LUHMES (cell line): ENCODE measurements around the gene DTNB.

GRCh38 chr2:25294131-25294490 is 47.6 kb downstream of the DNMT3A start:
- PRO-cap, result no peak

- PRO-cap, result bidirectional peak, plus-strand start at chr2:25362225, minus-strand start at chr2:25362007
Observed at GRCh38 chr2:25361899-25362508, 20.3 kb upstream of the DNMT3A start.

DNA sequence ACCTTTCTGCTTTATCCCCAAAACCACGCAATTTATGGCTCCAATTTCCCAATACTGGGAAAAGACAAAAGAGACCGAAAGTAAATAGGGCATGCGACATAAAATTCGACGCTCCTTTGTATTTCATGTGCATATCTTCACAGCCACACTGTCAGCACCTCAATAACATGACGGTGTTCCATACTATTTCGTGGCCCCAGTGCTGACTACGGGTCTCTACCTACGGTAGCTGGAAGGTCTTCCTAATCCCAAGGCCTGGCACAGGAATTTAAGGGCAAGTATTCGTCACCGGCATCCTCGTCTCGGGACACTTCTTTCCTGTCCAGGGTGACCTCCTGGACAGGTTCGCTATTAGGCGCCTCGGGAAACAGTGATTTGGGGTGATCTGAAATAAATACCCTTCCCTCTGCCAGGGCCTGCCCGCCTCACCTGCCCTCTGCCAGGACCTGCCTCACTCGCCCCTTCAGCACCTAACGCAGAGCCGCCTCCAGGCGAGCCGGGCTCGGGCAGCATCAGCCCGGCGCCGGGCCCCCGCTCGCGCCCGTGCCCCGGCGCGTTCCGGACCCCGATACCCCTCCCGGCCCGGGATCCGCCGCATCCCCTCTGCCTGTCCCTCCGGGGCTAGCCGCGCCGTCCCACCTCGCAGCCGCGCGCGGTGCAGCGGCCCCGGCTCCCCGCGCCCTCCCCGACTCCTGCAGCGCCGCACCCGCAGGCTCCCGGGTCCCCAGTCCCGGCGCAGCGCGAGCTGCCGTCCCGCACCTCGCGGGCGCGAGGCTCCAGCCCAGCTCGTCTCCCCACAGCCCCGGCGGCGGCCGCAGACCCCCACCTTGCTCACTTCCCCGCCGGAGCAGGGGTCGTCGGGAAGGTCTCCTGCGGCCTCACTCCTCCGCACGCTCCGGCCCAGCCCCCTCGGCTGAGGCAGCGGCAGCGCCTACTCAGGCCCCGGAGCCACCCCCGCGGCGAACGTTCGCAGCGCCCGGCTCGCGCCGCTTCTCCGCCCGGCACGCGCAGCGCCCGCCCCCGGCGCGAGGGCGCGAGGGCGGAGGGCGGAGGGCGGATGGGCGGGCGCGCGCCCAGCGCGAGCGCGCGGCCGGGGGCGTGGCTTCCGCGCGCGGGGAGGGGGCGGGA is at the start of gene DTNB:
Gene DTNB, minus strand, starts transcription at position 1,018 of the 1,128 bp plus-strand sequence.
- PRO-cap, result unidirectional peak, plus-strand start at position 473 of the sequence; bidirectional peak, plus-strand start outside the sequence, minus-strand start at position 966 of the sequence

DNA sequence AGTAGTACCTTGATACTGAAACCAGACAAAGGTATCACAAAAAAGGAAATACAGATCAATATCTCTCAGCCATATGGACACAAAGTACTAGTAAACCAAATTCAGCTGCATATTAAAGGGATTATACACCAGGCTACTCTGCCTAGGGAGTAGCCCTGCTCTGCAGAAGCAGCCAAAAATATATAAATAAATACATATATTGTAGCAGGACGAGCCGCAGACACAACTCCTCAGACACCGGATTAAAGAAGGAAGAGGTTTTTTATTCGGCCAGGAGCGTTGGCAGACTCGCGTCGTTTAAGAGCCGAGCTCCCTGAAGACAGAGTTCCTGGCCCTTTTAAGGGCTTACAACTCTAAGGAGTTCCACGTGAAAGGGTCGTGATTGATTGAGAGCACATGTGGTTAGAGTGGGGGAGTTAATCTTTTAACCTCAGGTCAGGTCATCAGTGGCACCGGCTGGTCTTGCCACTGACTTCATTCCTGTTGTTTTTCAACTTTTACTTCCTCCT is 38.4 kb upstream of the DTNB start:
- PRO-cap, result no peak

DNA sequence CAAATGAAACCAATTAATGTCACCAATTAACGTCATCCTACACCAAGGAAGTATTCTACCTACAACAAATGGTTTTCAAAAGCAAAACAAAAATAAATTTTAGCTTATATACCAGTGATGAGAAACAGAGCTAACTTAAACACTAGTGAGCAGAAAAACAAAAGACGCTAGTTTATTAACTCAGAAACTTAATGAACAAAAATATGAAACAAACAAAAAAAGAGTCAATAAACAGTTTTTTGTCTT is 87.8 kb downstream of the ASXL2 start:
- PRO-cap, result no peak

DNA sequence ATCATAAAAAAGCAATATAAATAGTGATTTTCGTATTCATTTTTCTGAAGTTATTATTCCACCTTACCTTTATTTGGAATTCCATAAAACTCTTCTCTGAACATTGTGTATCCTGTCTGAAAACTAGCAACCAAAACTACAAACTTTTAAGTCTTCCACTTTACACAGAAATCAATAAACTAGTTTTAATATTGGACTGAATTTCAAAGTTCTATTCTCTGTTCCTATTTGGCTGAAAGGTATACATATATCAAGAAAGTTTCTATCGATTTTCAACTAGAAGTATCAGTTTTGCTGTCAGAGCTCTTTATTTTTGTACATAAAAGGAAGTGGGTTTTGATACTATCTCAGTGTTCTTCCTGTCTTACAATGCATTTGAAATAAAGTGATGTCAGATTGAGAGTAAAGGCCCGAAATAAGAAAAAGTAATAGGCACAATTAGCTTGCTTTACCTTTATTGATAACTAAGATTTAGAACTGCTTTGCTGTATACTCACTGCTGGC is 83.8 kb downstream of the ASXL2 start:
- PRO-cap, result no peak

- PRO-cap, result no peak
Observed at GRCh38 chr2:25980553-25980982, 1.7 kb downstream of the KIF3C start.

- PRO-cap, result no peak
Observed at GRCh38 chr2:26020068-26020860, 13.6 kb upstream of the RAB10 start.

- PRO-cap, result no peak
Observed at GRCh38 chr2:26059540-26060038, 25.7 kb downstream of the RAB10 start.

- PRO-cap, result no peak
Observed at GRCh38 chr2:26073188-26074272, 39.6 kb downstream of the RAB10 start.

DNA sequence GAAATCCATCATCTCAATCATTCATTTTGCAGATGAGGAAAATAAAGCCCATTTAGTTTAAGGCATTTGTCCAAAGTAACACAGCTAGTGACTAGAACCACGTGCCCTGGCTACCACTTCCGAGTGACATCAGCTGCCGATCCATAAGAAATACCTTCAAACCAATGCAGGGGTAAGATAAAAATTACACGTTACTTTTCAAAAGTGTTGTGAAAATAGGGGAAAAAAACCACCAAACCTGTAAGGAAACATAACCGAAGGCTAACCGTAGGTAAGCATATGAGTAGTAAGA is 1.4 kb downstream of the HADHA start:
- PRO-cap, result no peak

GRCh38 chr2:26300227-26300892 is 45.6 kb upstream of the SELENOI start:
- PRO-cap, result no peak

- PRO-cap, result no peak
Observed at GRCh38 chr2:26356619-26357195, 10.1 kb upstream of the ADGRF3 start.

DNA sequence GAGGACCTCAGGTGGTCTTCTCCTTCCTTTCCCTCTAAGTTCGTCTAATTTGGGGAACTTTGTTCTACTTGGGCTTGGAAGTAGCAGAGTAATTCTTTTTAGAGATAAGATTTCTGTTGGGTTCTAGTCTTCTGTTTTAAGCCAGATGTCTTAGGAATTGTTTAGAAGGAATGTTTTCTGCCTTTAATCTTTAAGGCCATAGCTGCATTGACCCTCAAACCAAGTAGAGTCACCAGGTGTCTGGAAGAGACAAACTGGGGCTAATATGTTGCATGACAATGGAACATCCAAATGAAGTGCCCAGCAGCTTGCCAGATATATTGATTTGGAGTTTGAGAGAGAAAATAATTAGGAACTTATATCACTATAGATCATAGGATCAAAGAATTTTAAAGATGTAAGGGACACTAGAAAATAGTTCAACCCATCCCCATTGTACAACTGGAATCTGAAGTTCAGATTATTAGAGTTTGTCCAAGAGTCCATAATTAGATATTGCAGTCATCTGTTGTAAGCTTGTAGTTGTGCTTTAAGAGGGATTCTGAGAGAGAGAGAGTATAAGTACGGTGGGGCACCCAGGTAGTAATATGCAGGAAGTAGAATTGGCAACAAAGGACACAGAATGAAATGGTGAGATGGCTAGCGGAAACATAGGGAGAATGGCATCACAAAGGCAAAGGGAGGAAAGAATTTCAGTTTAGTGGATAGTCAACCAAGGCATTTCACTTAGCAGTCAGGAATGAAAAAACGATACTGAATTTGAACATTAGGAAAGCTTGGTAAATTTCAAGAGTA is 19.8 kb upstream of the DRC1 start:
- PRO-cap, result no peak

- PRO-cap, result no peak
Observed at GRCh38 chr2:26456363-26457156, 54.8 kb downstream of the DRC1 start.

DNA sequence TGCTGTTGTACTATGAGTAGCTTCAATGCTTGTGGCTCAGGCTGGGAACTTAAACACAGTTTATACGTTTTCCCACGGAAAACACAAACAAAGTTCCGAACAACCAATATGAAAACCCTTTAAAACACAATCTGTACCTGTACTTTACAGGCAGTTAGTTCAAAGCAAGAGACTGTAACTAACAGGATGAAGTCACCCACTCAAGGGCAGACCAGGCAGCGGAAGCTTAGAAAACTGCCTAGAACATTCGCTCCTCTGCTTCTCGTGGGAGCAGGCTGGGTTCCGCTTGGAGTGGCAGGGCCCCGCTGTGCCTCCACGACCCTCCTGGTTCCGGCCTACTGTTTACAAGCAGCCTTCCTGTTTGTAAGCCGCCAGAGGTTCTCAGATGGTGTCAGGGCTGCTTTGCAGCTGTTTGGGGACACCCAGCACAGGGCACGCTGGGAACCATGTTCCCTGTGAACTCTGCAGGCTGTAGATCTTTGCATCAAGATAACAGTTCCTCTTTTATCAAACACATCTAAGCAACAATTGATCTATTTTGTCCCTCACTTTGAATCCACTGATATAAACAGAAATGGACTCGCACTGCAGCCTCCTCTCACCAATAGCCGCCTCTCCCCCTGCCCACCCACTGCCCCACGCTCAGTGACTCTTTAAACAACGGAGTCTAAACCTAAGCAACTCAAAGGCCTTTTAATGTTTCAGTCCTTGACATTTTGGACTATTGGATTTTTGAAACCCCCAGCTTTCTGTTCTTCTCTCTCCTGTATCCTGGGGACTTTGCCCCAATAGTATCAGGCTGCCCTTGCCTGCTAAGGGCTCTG is 31.2 kb downstream of the CIB4 start:
- PRO-cap, result no peak

- PRO-cap, result no peak
Observed at GRCh38 chr2:26706784-26707546, 14.4 kb downstream of the KCNK3 start.

DNA sequence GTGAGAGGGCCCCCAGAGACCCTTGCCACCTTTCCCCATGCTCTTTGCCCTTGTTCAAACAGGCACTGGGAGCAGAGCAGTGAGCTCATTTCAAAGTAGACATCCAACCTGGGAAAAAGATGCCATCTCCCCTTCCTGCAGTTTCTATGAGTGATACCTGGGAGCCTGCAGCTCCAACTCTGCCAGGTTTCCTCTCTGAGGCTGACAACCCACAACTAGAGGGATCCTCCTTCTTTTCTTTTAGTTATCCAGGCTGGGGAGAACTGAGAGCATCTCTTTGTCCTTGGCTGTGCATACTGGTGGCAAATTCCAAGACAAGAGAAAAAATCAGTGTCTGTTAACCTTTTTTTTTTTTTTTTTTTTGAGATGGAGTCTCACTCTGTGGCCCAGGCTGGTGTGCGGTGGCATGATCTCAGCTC is 27.6 kb upstream of the SLC35F6 start:
- PRO-cap, result no peak

DNA sequence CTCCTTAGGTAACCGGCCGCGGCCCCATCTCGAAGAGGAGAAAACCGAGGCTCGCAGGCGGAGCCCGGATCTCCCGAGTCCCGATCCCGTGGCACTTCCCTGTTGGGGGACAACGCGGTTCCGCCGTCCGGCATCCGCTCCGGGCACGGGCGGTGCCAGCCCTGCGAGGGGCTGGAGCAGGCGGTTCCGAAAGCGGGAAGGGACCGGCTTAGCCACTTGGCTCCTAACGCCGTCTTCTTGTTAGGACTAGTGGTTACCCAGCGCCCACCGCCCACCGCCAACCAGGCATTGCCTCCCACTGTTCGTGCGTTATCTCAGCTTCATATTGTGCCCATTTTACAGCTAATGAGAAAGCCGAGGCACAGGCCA is 417 bp downstream of the CENPA start:
- PRO-cap, result no peak

DNA sequence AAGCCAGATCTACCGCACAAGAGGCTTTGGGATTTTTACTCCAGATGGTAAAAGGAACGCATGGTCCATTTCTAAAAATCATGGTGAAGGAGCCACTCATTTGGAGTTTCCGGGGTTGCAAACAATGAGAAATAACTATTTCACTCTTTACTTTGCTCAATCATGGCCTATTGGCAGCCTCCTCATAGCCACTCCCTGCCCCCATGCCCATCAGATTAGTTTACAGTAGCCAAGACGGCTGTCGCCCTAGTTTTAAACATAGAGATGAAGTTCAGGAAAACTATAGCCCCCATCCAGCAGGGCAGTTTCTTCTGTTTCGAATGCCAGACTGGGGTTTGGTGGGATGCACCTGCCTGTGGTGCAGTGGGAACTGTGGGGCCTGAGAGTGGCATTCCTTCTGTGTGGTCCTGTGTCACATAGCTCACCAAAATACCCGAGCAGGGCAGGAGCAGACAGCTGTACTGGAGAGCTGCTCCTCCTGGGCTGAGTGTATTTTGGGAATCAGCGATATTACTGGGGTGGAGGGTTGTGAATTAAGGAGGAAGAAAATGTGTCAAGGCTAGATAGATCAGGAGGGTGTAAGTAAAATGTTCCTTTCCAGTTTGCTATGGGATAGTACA is 1.9 kb downstream of the MAPRE3 start:
- PRO-cap, result no peak